Peritoneum (tissue), 1 donor: ENCODE results near the gene DUSP29.

- PRO-cap, result no peak
These were observed 86.8 kb upstream of the OIT3 start for GRCh38 chr10:72806631-72807317.

DNA sequence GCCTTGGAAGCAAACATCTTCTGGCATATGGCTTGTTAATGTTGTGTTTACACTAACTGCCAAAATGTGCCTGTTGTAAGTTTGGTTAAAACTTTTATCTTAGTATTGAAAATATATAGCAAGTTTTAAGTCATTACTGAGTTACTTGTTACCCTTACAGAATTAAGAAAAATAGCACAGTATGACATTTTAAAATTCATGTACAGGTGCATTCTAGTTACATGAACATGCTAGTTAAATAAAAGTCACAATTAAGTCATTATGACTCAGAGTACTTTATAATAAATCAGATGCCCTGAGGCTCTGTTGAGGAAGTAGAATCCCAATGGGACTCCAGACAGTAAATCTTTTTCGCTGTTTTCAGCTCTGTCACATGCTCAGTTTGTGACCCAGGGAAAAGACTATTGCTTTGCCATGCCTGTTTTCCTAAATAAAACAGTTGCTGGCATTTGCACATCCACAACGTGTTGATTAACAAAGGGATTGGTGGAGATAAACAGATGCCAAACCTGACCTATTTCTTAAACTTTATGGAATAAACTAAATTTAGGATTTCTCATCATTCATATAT is 21.0 kb downstream of the NUDT13 start:
- PRO-cap, result no peak

- PRO-cap, result no peak
These were observed 4.5 kb upstream of the MSS51 start for GRCh38 chr10:73437825-73438341.

DNA sequence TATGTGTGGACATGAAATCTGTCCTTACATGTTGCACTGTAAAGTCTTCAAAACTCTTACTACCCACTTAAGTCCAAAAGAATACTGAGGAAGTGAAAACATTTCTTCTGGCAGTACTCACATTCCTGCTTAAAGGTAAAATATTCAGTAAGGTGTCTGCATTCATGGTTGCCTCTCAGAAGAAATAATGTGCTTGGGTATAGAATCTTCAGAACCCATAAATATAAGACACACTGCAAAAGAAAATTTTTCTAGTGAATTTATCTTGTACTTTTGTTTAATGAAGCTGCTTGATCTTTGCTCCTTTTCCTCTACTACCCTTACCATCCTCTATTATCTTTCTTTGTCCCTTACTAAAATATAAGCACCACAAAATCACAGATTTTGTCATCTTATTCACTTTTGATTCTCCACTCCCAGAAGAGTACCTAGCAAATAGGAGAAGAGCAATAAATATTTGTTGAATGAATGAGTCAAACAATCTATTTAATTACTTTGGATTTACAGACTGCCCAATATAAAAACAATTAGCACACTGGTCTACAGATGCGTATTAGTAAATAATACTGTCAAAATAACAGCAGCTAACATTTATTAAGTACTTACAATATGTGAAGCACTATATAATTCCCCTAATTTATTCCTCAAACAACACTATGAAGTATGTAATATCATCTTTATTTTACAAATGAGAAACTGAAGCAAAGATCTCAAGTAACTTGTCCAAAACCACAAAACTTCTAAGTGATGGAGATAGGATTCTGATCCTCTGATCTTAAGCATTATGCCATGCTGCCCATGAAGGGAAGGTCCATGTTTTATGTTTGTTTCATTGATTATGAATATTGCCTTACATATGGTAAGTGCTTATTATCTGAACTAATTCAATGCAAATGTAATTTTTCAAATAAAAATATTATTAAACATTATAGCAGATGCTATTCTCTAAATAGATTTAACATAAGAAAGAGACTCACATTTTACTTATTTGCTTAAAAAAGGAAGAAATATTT is 20.7 kb downstream of the PPP3CB start:
- PRO-cap, result no peak

GRCh38 chr10:73494924-73495878 is 623 bp downstream of the PPP3CB start:
- PRO-cap, result unidirectional peak, minus-strand start at chr10:73495642

DNA sequence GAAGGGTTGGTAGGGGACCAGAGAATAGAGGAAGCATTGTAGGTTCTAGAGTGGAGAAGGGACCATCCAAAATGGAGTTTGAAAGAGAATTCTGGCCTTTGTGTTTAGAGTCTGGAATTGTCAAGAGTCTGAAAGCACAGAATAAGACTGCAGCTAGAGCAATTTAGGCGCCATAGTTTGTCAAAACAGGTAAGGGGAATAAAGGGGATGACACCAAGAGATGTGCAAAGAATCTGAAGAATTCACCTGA is 396 bp upstream of the PPP3CB start:
- PRO-cap, result no peak

DNA sequence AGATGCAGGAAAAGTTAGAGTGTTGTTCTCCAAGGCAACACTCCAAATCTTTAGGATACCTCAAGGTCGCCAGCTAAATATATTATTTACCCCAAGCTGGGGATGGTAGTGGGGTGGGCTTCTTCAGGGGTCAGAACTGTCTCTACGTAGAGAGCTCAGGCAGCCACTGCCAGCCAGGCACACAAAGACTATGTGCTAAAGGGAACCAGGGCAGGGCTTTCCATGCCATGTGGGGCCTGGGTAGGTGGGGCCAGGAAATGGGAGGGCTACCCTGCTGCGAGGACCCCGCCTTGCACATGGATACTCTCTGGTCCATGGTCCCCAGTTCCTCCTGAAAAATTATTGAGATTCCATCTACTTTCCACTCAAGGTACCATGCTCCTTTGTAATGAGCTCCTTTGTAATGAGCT is 6.0 kb downstream of the SYNPO2L start:
- PRO-cap, result no peak

- PRO-cap, result no peak
These were observed 19.6 kb upstream of the AGAP5 start for GRCh38 chr10:73717157-73718218.

- PRO-cap, result bidirectional peak, plus-strand start at chr10:73730584, minus-strand start at chr10:73730460
These were observed 14.1 kb upstream of the SEC24C start for GRCh38 chr10:73729634-73730971.

DNA sequence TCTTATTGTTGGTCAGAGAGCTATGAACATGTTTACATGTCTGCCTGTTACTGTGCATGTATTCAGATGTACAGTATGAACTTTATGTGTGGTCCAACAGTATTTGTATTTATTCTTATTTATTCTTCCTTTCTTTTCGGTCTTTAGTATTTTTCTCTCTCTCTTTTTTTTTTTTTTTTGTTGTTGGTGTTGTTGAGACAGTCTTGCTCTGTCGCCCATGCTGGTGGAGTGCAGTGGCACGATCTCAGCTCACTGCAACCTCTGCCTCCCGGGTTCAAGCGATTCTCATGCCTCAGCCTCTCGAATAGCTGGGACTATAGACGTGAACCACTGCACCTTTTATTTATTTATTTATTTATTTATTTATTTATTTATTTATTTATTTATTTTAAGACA is 38.1 kb downstream of the PLAU start:
- PRO-cap, result no peak

GRCh38 chr10:73968136-73968685 is 29.7 kb upstream of the VCL start:
- PRO-cap, result no peak

DNA sequence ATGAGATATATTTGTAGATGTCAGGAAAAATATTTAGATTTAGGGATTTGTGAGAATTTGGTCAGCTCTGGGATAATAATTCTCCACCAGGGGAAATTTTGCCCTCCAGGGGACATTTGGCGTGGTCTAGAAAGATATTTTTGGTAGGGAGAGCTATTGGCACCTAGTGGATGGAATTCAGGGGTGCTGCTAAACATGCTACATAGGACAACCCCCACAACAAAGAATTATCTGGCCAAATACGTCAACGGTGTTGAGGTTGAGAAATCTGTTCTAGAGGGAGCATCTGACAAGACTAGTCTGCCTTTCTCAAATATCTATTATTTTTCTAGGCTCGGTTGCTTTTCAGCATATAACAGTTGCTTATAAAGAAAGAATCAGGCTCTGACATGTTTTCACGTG is 2.1 kb downstream of the ADK start:
- PRO-cap, result no peak

GRCh38 chr10:74174505-74174951 is 23.5 kb downstream of the ADK start:
- PRO-cap, result no peak

- PRO-cap, result no peak
These were observed 60.3 kb downstream of the KAT6B start for GRCh38 chr10:74886621-74887188.

GRCh38 chr10:75021066-75021293 is 52.5 kb downstream of the DUSP29 start:
- PRO-cap, result no peak

DNA sequence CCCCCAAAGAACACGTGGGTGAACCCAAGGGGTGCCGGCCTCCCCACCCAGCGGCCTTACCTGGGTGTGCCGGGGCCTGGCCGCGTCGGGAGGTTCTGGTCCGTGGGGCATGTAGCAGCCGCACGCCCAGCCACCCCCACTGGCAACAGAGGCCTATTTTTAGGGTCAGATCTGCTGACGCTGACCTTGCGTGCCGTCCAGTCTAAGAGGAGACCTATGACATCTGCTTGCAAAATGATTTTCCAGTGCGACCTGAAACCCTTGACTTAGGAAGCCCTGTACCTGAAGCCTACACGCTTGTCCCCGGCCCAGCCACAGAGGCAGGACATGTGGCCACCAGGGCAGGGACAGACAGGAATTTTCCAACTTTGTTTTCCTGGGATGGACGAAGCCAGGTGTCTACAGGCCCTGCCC is at the start of gene DUSP29:
Gene DUSP29, minus strand, starts transcription at position 134 of the 414 bp plus-strand sequence.
- PRO-cap, result no peak

- PRO-cap, result no peak
These were observed 5.8 kb downstream of the VDAC2 start for GRCh38 chr10:75216168-75216950.

DNA sequence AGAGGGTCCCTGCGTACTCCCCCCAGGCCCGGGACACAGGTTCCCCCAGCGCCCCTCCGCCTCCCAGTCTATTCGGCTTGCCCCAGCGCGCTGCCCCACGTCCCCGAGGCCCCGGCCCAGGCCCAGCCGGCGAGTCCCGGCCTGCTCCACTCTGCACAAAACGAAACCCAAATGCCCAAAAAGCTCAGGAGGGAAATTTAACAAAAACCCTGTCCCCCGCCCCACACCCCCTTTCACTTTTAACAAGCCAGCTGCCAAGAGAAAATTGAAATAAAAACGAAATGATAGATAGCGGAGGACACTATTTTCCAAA is 4.3 kb downstream of the ZNF503 start:
- PRO-cap, result no peak

DNA sequence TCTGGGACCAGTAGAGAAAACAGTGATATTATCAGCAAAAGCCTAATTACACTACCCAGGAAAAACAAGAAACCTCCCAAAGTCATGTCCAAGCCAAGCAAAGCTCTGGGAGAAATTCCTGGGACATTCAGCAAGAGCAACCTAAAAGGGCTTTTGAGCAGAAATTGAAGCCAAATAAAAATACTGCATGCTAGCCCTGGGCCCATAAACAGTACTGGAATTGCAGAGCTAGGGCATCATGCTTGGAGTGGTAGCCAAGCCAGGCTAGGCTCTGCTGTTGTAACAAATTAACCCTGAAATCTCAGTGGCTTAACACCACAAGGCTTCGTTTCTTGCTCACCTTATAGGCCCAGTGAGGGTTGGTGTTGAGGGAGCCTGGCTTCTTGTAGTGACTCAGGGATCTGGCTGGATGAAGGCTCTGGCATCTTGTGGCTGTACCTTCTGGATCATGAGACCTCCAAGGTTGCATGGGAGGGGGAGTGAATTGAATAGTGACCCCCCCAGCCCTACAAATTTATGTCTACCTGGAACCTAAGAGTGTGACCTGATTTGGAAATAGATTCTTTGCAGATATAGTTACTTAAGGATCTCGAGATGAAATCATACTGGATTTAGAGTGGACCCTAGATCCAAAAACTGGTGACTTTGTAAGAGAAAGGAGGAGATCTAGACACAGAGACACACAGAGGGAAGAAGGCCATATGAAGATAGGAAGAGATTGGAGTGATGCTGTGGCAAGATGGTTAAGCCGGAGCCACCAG is 348.1 kb downstream of the LRMDA start:
- PRO-cap, result no peak

- PRO-cap, result no peak
These were observed 525.3 kb downstream of the LRMDA start for GRCh38 chr10:75956735-75957054.